BE2C (cell line): ENCODE measurements around the gene TK1.

GRCh38 chr17:77869482-77870282 is 88.8 kb upstream of the TNRC6C start:
- RRBS, result 86% methylated on average over 6 of the region's 19 CpGs

DNA sequence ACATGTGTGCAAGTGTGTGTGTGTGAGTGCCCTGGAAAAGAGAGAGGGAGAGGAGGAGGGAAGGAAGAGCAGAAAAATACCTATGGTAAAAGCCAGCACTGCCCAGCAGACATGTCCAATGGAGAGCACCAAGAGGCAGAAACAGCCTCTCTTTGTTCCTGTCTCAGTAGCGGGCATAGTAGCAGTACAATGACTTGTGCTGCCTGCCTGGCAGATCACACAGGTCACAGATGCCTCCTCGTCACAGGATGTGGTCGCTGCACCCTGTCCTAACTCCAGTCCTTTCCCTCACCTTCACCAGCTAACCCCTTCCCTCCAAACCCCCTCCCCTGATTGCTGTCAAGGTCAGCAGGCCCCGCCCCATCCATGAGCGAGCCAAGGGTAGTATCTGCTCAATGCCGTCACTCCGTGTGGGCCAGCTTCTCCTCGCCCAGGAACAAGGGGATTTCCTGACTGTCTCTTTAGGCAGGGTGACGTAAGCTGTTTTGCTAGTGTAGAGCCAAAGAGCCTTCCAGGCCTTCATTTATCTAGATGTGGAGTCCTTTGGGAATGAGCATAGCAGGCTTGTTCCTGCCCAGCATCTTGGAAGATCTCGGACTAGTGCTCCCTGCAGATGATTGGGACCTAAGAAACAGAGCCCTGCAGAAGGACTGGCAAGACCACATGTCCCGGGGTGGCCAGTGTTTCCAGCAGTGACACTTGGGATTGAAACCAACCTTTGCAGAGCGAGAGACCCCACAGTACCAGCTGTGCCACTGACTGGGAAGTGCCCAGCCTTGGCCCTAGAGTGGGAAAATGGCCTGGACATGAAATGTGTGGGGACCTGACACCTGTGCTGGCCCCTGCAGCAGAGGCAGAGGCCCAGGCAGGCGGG is 75.9 kb upstream of the TNRC6C start:
- RRBS, result no CpG with 5 or more reads among the region's 13 CpGs

GRCh38 chr17:77959531-77960739 is 1.4 kb downstream of the TNRC6C start:
- RRBS, result 1% methylated on average over 9 of the region's 53 CpGs

DNA sequence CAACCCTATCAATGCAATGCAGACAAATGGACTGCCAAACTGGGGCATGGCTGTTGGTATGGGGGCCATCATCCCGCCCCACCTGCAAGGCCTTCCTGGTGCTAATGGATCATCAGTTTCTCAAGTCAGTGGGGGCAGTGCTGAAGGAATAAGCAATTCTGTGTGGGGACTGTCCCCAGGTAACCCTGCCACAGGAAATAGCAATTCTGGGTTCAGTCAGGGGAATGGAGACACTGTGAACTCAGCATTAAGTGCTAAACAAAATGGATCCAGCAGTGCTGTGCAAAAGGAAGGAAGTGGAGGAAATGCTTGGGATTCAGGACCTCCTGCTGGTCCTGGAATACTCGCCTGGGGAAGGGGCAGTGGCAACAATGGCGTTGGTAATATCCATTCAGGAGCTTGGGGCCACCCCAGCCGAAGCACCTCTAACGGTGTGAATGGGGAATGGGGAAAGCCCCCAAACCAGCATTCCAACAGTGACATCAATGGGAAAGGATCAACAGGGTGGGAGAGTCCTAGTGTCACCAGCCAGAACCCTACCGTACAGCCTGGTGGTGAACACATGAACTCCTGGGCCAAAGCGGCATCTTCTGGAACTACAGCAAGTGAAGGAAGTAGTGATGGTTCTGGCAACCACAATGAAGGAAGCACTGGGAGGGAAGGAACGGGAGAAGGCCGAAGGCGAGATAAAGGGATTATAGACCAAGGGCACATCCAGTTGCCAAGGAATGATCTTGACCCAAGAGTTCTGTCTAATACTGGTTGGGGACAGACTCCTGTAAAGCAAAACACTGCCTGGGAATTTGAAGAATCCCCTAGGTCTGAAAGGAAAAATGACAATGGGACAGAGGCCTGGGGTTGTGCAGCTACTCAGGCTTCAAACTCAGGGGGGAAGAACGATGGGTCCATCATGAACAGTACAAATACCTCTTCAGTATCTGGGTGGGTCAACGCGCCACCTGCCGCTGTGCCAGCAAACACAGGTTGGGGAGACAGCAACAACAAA is 78.6 kb downstream of the TMC6 start:
- RRBS, result no CpG with 5 or more reads among the region's 14 CpGs

GRCh38 chr17:78129499-78130524 is 759 bp upstream of the TMC8 start:
- RRBS, result no CpG with 5 or more reads among the region's 11 CpGs

- RRBS, result no CpG with 5 or more reads among the region's 4 CpGs
Observed at GRCh38 chr17:78155181-78155521, 9.0 kb downstream of the C17orf99 start.

DNA sequence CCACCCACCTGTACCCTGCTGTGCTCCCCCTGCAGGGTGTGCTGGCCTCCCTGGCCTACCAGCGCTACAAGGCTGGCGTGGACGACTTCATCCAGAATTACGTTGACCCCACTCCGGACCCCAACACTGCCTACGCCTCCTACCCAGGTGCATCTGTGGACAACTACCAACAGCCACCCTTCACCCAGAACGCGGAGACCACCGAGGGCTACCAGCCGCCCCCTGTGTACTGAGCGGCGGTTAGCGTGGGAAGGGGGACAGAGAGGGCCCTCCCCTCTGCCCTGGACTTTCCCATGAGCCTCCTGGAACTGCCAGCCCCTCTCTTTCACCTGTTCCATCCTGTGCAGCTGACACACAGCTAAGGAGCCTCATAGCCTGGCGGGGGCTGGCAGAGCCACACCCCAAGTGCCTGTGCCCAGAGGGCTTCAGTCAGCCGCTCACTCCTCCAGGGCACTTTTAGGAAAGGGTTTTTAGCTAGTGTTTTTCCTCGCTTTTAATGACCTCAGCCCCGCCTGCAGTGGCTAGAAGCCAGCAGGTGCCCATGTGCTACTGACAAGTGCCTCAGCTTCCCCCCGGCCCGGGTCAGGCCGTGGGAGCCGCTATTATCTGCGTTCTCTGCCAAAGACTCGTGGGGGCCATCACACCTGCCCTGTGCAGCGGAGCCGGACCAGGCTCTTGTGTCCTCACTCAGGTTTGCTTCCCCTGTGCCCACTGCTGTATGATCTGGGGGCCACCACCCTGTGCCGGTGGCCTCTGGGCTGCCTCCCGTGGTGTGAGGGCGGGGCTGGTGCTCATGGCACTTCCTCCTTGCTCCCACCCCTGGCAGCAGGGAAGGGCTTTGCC is 3.5 kb downstream of the SYNGR2 start:
- RRBS, result 45% methylated on average over 4 of the region's 28 CpGs

- RRBS, result under 1% methylated on average over 15 of the region's 60 CpGs
Observed at GRCh38 chr17:78186639-78187726, at the start of gene TK1. TSS of gene TK1 (minus strand) at chr17:78187052.

DNA sequence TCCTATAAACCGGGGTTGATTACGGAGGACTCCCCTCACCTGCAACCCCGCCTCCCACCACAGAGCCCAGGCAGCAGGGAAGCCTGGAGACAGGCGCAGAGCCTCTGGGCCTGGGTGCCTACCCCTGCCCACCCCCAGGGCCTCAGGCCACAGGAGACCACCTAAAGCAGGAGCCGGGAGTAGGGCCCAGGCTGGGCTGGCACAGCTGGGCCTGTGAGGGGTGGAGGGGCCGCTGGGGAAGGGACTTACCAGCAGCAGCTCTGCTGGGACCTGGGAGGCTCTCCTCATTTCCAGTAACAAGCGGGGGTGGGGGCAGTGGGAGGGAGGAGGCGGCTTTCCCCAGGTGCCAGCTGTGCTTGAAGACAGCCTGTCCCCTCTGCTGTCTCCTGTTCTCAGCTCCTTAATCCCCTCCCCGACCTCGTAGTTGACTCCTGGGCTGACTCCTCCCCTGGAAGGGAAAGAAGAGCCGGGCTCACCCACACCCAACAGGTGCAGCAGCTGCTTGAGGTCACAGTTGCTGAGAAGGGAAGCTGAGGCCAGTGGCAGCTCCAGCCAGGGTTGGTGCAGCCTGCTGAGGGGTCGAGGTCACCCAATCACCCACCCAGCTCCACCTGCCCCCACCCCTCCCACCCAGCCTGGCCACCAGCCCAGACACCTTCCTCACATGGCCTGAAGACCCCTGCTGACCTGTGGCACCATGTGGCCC is 46.9 kb downstream of the TMEM235 start:
- RRBS, result no CpG with 5 or more reads among the region's 12 CpGs

DNA sequence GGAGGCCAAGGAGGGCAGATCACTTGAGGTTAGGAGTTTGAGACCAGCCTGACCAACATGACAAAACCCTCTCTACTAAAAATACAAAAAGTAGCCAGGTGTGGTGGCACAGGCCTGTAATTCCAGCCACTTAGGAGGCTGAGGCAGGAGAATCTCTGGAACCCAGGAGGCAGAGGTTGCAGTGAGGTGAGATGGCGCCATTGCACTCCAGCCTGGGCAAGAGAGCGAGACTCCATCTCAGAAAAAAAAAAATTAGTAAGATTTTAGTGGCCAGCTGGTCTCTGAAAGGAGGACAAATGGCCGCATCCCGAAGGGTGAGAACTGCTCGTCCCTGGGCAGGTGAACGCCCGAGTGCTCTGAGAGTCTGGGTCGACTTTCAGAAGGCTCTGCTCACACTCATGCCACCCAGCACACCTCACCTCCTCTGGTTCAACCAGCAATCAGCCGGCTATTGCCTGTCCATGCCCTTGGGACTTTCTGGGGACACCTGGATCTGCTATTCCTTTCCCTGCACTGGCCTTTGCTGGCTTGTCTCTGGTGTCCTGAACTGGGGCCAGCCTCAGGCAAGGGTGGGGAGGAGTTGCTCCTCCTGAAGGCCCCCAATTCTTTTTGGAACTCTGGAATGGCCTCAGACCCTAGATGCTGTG is 63.5 kb downstream of the PGS1 start:
- RRBS, result no CpG with 5 or more reads among the region's 9 CpGs

DNA sequence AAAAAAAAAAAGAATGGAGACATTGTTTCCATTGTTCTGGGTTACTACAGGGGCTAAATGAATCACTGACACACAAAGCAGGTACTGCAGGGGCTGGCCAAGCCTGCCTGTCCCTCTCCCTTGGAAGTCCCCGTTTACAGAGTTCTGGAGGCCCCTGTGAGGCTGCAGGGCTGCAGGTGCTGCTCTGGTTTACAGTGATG is 39.1 kb downstream of the DNAH17 start:
- RRBS, result no CpG with 5 or more reads among the region's 1 CpG

- RRBS, result no CpG with 5 or more reads among the region's 7 CpGs
Observed at GRCh38 chr17:78679274-78679864, 102.2 kb upstream of the DNAH17 start.

DNA sequence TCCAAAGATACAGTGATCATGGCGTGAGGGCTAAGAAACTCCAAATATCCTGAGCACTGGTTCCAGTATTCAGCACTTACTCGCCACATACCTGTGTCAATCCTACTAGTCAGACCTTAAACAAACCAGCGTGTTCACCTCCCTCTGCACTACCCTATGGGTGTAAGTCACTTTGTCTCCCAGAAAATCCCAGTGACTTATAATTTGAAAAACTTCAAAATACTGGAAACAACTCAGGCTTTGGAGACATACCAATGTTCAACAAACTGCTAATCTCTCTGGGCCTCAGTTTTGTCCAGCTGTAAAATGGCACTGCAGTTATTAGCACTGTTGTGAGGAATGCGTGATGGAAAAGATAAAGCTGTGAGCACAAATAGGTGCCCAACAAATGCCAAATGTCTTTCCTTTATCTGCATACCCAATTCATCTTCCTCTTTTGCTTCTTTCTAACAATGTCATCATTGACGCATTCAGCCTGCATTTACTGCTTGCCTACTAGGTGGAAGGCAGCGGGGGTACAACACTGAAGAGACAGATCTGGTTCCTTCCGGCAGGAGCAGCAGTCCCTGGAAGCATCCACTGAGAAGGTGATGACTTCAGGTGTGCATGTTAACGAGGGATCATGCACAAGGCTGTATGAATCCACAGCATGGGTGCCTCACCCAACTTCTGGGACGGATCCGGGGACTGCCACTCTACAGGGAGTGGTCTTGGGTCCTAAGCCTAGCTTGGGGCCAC is 63.5 kb downstream of the CYTH1 start:
- RRBS, result no CpG with 5 or more reads among the region's 10 CpGs

- RRBS, result no CpG with 5 or more reads among the region's 10 CpGs
Observed at GRCh38 chr17:78726798-78727537, 55.1 kb downstream of the CYTH1 start.

- RRBS, result no CpG with 5 or more reads among the region's 11 CpGs
Observed at GRCh38 chr17:78767949-78768888, 13.9 kb downstream of the CYTH1 start.

DNA sequence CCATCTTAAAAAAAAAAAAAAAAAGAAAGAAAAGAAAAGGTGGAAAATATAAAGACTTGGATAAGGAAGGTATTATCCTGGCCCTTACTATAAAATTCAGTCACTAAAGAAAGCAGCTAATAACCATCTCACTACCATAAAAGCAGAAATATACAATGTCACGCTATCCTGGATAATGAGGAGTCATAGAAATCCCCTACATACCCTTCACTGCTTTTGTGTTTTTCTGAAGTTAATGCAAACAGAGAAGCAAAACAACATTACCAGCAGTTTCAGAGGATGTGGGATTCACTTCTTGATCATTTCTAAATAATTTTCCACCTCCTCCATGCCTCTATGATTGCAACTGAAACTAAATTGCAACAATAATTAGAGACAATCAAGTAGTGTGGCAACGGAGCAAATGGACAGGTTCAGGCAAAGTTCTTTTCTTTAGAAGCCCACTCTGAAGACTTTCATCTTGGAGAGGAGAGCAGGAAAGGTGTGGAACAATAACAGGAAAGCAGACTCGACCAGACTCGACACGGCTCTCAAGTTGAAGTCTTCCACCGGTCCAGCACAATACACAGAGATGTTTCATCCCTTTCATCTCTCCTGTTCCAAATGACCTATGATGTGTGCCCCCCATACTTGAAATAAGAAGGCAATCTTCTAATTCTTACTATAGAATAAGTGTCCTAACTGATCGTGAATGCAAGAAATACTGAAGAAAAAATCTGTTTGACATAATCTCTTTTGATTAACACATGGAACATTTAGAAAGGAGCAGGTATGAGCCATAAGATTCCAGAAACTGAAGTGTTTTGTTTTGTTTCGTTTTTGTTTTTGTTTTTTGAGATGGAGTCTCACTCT is 10.1 kb downstream of the CYTH1 start:
- RRBS, result no CpG with 5 or more reads among the region's 8 CpGs

- RRBS, result 47% methylated on average over 2 of the region's 12 CpGs
Observed at GRCh38 chr17:78854395-78855149, 14.0 kb upstream of the USP36 start.

DNA sequence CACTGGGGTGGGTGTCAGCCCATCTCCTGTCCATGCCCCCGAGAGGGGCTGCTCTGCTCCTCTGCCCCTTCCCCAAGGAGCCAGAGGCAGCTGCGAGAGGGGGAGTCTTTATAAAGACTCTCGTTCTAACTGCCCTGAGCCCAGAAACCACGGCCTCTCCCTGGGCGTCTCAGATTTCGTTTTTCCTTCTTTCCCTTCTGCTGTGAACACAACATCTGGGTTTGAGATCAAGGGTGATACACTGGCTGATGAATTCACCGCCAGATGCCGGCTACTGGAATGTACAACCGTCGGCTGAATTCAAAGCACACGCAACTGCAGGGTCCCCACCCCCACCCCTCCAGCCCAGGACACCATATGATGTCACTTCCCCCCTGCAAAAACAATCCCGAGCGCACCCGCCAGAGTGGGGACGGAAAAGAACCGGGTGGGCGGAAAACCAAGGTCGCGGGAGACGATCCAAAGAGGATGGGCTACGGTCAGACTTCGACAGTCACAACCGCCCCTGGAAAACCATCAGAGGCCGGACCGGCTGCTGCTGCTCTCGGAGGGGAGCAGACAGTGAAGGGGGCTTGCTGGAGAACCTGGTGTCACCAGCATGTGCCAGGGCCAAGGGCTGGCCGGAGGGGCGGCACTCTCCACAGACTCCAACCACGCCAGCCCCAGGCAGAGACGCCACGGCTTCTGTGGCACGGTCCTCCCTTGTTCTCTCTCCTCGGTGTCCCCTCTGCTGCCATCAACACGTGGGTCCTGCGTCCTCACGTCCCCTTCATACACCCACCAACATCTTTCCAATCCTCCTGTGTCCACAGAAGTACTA is 23.3 kb downstream of the CEP295NL start:
- RRBS, result 85% methylated on average over 5 of the region's 36 CpGs

- RRBS, result no CpG with 5 or more reads among the region's 7 CpGs
Observed at GRCh38 chr17:78908257-78909177, 5.5 kb upstream of the CEP295NL start.

GRCh38 chr17:79006004-79006612 is 3.5 kb downstream of the CANT1 start:
- RRBS, result 83% methylated on average over 2 of the region's 12 CpGs